ENCODE results near the genes CDK10 and SPATA2L.

- RRBS, result 14% methylated on average over 17 of the region's 67 CpGs
Observed at GRCh38 chr16:89246736-89247558, 29.4 kb downstream of the ZNF778 start.

DNA sequence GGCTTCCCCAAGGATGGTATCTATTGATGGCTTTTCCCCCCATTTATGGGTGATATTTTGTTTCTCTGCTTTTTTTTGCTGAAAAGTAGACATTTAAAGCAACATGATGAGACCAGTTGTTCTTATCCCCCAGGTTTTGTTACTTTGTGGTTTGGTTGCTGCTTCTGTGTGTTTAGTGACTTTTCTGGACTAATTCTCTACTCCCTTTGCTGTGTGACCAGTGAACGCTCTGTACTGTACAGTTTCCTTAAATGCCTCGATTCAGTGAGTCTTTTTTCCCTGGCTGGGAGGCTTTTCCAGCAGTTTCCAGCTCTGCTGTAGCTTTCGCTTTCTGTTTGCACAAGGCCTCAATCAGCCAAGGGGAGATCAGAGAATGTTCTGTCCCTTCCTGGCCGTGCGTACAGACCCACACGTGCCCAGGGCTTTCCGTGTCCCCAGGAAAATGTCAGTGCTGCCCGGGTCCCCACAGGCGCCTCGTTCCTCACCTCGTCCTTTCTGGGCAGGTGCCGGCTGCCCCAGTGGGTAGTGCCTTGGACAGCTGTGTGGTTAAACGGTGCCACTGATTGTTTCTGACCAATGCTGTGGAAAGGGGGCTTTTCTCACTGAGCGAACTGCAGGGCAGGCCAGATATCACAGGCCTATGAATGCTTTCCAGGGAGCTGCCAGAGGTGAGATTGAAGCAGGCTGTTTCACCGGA, 44.1 kb downstream of the ZNF778 start:
- RRBS, result 97% methylated on average over 5 of the region's 15 CpGs

- RRBS, result 93% methylated on average over 5 of the region's 47 CpGs
Observed at GRCh38 chr16:89274808-89275973, 57.7 kb downstream of the ZNF778 start.

DNA sequence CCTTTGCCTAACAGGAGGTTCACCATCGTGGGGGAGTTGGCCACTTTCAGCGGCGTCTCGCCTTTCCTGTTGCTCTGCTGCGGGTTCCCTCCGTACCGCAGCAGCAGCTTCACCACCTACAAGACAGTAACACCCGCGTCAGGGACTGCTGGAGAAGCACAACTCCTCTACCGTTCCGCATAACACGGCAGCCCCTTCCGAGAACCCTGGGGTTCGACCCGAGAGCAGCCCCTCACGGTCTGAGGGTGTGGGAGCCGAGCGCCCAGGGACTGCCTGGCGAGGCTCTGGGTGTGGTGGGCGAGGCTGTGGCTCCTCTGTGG, 68.5 kb downstream of the ZNF778 start:
- RRBS, result no CpG with 5 or more reads among the region's 20 CpGs

- RRBS, result no CpG with 5 or more reads among the region's 17 CpGs
Observed at GRCh38 chr16:89316792-89317447, 99.4 kb downstream of the ZNF778 start.

- RRBS, result 90% methylated on average over 2 of the region's 21 CpGs
Observed at GRCh38 chr16:89359180-89360247, 130.8 kb downstream of the ANKRD11 start.

- RRBS, result no CpG with 5 or more reads among the region's 11 CpGs
Observed at GRCh38 chr16:89379523-89380009, 110.8 kb downstream of the ANKRD11 start.

GRCh38 chr16:89389237-89389475, 101.2 kb downstream of the ANKRD11 start:
- RRBS, result no CpG with 5 or more reads among the region's 2 CpGs

GRCh38 chr16:89469290-89469685, 21.1 kb downstream of the ANKRD11 start:
- RRBS, result no CpG with 5 or more reads among the region's 12 CpGs

DNA sequence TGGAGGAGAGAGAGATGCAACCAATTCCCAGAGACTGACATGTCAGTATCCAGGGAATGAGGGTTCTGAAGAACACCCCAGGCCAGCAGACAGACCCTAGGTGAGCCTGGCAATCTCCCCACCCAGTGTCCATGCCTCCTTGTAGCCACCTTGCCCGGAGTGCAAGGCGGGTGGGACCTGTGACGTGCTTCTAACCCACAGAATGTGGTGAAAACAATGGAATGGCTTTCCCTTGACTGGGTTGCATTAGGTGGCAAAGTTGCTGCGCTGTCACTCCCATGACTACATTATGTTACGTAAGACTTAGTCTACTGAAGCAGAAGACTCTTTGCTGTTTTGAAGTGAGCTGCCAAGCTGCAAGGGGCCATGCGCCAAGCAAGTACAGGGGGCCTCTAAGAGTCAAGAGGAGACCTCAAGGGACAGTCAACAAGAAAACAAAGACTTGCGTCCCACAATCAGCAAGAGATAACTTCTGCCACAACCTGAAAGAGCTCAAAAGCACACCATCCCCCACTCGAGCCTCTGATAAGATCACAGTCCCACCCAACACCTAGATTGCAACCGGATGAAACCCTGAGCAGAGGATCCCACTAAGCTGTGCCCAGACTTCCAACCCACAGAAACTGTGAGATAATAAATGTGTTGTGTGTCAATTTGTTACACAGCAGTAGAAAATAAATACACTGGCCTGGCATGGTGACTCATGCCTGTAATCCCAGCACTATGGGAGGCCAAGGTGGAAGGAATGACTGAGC, 16.5 kb downstream of the ANKRD11 start:
- RRBS, result no CpG with 5 or more reads among the region's 9 CpGs

DNA sequence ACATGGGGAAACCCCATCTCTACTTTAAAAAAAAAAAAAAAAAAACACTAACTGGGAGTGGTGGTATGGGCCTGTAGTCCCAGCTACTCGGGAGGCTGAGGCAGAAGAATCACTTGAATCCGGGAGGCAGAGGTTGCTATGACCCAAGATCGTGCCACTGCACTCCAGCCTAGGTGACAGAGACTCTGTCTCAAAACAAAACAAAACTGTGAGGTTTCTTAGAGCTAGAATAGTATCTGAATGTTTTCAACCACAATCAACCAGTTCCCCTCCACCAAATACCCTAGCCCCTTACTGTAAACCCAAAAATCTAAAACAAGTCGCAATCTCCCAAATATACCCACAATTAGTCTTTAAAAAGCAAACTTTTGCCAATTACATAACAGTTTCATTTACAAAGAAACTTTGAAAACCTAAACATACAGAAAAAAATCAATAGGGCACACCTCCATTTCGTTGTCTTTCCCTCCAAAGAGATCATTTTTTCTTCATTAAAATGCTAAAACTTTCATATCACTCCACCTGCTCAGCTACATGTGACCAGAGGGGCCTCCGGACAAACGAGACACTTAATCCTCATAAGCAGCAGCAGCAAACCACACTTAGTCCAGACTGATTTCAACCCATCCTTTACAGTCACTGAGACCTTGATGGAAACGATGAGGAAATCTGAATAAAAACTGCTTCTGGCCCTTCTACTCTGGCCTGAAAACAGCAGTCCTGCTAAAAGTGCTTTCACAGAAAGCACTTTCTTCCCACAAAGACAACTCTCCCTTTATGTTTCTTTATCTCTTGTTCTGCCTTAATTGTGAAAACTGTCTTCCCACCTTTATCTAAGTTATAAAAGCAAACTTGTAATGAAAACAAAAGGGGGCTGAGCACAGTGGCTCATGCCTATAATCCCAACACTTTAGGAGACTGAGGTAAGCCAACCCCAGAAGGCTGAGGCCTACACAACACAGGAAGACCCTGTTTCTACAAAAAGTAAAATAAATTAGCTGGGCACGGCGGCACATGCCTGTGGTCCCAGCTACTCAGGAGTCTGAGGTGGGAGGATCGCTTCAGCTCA, 4.7 kb downstream of the ANKRD11 start:
- RRBS, result no CpG with 5 or more reads among the region's 11 CpGs

DNA sequence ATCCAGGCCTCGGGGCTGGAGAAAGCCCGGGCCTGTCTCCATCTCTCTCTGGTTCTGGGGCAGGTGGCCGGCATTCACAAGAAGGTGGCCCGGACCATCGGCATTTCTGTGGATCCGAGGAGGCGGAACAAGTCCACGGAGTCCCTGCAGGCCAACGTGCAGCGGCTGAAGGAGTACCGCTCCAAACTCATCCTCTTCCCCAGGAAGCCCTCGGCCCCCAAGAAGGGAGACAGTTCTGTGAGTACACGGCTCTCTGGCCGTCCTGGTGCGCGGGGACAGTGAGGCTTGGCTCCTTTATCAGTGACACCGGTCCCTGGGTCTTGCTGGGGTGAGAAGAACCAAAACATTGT, 1.0 kb downstream of the RPL13 start:
- RRBS, result 2% methylated on average over 2 of the region's 17 CpGs

DNA sequence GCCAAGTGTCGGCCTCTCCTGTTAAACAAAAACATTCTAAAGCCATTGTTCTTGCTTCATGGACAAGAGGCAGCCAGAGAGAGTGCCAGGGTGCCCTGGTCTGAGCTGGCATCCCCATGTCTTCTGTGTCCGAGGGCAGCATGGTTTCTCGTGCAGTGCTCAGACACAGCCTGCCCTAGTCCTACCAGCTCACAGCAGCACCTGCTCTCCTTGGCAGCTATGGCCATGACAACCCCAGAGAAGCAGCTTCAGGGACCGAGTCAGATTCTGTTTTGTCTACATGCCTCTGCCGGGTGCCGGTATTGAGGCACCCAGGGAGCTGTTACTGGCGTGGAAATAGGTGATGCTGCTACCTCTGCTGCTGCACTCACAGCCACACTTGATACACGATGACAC, 3.4 kb downstream of the RPL13 start:
- RRBS, result no CpG with 5 or more reads among the region's 8 CpGs

GRCh38 chr16:89575034-89575455, 513 bp upstream of the CPNE7 start:
- RRBS, result 4% methylated on average over 24 of the region's 35 CpGs

GRCh38 chr16:89608311-89609029, 5.0 kb upstream of the DPEP1 start:
- RRBS, result no CpG with 5 or more reads among the region's 24 CpGs

DNA sequence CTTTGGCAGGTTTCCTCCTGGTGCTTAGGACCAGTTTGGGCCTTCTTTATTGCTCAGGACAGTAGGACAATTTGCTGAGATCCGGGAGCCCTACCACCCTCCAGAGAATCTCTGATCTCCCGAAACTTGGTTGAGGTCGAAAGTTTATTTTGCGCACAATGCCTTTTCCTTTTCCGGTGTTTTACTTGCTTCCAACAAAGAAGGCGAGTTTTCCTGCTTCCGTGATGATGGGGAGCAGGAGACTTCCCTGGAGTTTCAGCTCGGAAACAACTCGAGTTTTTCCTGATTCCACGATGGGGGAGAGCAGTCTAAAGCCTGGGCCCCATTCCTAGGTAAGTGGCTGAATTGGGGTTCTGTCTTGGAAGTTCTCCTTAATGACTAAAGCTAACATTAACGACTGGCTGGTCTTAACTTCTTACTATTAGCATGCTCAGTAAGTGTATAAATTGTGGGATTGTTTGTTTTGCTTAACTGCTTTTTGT, 13.9 kb upstream of the CDK10 start:
- RRBS, result 98% methylated on average over 3 of the region's 11 CpGs

- RRBS, result 2% methylated on average over 32 of the region's 86 CpGs
Observed at GRCh38 chr16:89686288-89687220, at the start of gene CDK10. Gene CDK10, plus strand, starts transcription at chr16:89686689.

- RRBS, result 1% methylated on average over 62 of the region's 87 CpGs
Observed at GRCh38 chr16:89701328-89702094, at the start of gene SPATA2L. Gene SPATA2L, minus strand, starts transcription at chr16:89701705.

GRCh38 chr16:89707076-89707512, 5.6 kb upstream of the SPATA2L start:
- RRBS, result no CpG with 5 or more reads among the region's 8 CpGs

DNA sequence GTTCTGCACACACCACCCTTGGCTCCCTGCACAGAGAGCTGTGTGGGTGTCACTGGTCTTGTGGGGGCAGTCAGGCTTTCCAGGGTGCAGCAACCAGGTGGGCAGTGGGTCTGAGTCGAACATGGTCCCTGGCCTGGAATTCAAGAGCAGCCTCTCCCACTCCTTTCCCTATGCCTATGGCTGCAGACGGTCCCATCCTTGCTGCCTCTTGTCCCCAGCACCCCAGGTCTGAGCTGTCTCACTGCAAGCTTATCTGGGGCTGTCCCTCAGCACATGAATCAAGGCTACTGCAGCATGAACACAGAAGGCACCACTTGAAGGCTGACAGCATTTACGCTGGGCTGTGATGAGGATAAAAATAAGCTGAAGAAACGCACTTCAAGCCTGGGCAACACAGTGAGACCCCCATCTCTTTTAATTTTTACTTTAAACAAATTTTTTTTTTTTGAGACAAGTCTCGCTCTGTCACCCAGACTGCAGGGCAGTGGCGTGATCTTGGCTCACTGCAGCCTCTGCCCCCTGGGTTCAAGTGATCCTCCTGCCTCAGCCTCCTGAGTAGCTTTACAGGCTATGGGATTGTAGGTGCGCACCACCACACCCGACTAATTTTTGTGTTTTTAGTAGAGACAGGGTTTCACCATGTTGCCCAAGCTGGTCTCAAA, 20.3 kb downstream of the ZNF276 start:
- RRBS, result no CpG with 5 or more reads among the region's 8 CpGs